Testis (tissue), 5 donors: ENCODE measurements around a stretch of chr7.

DNA sequence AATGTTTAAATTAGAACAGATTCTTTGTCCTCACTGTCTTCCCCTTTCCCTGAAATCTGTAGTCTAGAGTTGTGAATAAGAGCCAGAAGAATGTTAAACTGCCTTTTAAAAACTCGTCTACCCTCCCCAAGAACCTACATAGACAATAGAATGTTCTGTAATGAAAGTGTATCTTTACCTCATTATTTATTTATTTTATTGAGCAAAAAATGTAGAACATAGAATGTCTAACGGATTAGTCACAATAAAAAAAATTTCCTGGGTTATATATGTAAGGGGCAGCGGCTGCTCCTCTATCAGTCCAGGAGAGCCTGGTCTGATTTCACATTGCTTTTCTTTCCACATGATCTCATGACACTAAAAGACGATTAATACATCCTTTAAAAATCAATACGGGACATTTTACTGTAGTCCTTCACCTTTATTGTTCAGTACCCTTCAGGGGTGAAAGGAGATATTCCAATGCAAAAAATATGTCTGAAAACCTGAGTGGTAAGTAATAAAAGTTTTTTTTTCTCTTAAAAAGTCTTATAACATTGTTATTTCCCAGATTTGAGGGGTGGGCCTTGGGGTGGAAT is 135.8 kb downstream of the SDK1 start:
- PRO-cap, 3 experiments, result no peak in any of the 3 experiments
- RAMPAGE, long total RNA, 2 experiments, result no peak in any of the 2 experiments
- RRBS, result no CpG with 5 or more reads among the region's 5 CpGs

GRCh38 chr7:3527046-3527617 is 226.1 kb downstream of the SDK1 start:
- PRO-cap, 3 experiments, result no peak in any of the 3 experiments
- RAMPAGE, long total RNA, 2 experiments, result no peak in any of the 2 experiments
- RRBS, result no CpG with 5 or more reads among the region's 5 CpGs

GRCh38 chr7:3722491-3723153 is 421.6 kb downstream of the SDK1 start:
- PRO-cap, 3 experiments, result no peak in any of the 3 experiments
- RAMPAGE, long total RNA, 2 experiments, result no peak in any of the 2 experiments
- RRBS, result no CpG with 5 or more reads among the region's 12 CpGs

- PRO-cap, 3 experiments, result peak in 1 of 3 experiments; most common minus-strand start chr7:3862001 (in 1)
- RAMPAGE, long total RNA, 2 experiments, result no peak in any of the 2 experiments
- RRBS, result no CpG with 5 or more reads among the region's 5 CpGs
Observed at GRCh38 chr7:3861706-3862160, 560.7 kb downstream of the SDK1 start.

- PRO-cap, 3 experiments, result no peak in any of the 3 experiments
- RAMPAGE, long total RNA, 2 experiments, result no peak in any of the 2 experiments
- RRBS, result no CpG with 5 or more reads among the region's 7 CpGs
Observed at GRCh38 chr7:3932867-3933256, 631.8 kb downstream of the SDK1 start.

DNA sequence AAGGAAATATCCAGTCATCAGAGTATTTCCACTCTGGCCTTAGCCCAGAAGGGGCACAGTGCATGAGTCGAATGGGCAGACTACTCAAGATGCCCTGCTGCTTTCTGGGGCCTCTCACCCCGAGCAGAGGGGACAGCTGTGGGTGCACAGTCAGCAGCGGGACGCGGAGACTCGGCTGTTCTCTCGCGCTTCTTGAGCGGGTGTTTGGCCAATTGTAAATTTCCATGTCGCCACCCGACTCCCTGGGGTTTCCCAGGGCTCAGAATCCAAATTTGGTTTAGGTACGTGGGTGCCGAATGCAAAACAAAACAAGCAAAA is 671.5 kb downstream of the SDK1 start:
- PRO-cap, 3 experiments, result no peak in any of the 3 experiments
- RAMPAGE, long total RNA, 2 experiments, result no peak in any of the 2 experiments
- RRBS, result no CpG with 5 or more reads among the region's 13 CpGs

DNA sequence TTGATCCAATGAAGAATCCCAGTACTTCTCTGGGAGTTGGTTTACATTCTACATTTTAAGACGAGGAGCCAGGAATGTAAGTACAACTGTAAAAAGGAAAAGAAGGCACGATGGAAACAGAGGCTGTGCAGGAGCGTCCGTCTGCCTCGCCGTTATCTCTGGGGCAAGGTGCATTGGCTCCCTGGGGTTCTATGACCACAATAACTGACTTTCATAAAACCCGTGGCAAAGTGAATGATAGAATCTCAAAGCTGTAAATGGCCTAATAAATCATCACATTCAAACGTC is 265.8 kb upstream of the FOXK1 start:
- PRO-cap, 3 experiments, result no peak in any of the 3 experiments
- RAMPAGE, long total RNA, 2 experiments, result start-site peak on the minus strand in 1 of 2 experiments, centred at position 164 of the sequence, 27 reads per replicate
- RRBS, result no CpG with 5 or more reads among the region's 8 CpGs

GRCh38 chr7:4724552-4725255 is 42.6 kb downstream of the FOXK1 start:
- PRO-cap, 3 experiments, result no peak in any of the 3 experiments
- RAMPAGE, long total RNA, 2 experiments, result no peak in any of the 2 experiments
- RRBS, result no CpG with 5 or more reads among the region's 26 CpGs

GRCh38 chr7:4725891-4726037 is 43.7 kb downstream of the FOXK1 start:
- PRO-cap, 3 experiments, result no peak in any of the 3 experiments
- RAMPAGE, long total RNA, 2 experiments, result no peak in any of the 2 experiments
- RRBS, result no CpG with 5 or more reads among the region's 2 CpGs

GRCh38 chr7:4726458-4726899 is 44.4 kb downstream of the FOXK1 start:
- PRO-cap, 3 experiments, result no peak in any of the 3 experiments
- RAMPAGE, long total RNA, 2 experiments, result no peak in any of the 2 experiments
- RRBS, result no CpG with 5 or more reads among the region's 13 CpGs

DNA sequence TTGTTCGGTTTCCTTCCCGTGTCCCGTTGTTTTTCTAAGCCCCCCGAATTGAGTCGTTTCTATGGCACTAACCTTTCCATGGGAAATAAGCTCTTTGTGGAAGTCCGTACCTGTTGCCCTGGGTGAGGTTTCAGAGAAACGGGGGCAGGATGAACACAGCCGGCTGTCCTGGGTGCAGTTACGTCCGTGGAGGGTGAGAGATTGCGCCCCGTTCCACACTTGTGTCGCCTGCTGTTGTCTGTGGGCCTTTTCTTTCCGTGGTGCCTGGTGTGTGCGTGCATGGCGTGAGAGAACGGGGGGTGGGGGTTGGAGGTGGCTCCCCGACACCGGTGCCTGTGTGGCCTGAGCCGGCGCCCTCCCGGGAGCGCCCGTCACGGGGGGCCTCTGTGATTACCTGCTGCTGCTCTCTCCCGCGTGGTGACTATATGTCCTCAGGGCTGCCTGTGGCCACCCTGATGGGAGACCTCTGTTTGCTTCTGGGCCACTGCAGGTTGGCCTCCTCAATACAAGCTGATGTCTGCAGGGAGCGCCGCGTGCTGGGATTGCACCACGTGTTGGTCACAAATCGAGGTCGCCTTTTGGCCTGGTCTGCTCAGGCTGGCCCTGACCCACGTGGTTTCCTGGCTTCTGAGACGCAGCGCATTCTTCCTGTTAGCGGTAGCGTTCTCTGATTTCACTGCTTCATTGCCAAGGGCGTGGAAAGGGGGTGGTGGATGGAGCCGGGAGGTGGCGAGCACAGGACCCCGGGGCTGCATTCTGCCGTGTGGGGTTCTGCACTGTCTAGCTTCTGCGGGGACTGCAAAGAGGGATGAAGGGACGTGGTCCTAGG is 10.9 kb upstream of the AP5Z1 start:
- PRO-cap, 3 experiments, result no peak in any of the 3 experiments
- RAMPAGE, long total RNA, 2 experiments, result no peak in any of the 2 experiments
- RRBS, result no CpG with 5 or more reads among the region's 45 CpGs

GRCh38 chr7:4782690-4783553 is 7.5 kb downstream of the AP5Z1 start:
- PRO-cap, 3 experiments, result no peak in any of the 3 experiments
- RAMPAGE, long total RNA, 2 experiments, result start-site peak on the minus strand in 1 of 2 experiments, at chr7:4783413-4783417 at its widest, 9 reads per replicate
- RRBS, result 94% methylated on average over 13 of the region's 37 CpGs

DNA sequence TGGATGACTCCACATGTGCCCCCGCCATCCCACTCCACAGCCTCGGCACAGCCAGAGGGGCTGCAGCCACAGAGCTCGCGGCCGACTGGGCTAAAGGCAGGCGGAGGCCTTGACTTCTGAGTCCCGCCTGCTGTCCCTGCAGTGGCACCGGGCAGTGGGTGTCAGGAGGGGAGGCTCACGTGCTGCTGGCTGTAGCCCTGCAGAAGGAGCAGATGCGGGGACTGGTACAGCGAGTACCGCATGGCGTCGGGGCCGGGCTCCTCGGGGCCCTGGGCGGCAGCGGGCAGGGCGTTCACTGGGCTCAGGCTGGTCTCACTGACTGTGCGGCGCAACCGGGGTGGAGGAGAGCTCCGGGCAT is 25.7 kb downstream of the PAPOLB start:
- PRO-cap, 3 experiments, result no peak in any of the 3 experiments
- RAMPAGE, long total RNA, 2 experiments, result no peak in any of the 2 experiments
- RRBS, result 94% methylated on average over 9 of the region's 23 CpGs

GRCh38 chr7:5088498-5088864 is 42.8 kb downstream of the RBAK start:
- PRO-cap, 3 experiments, result no peak in any of the 3 experiments
- RAMPAGE, long total RNA, 2 experiments, result no peak in any of the 2 experiments
- RRBS, result no CpG with 5 or more reads among the region's 8 CpGs

DNA sequence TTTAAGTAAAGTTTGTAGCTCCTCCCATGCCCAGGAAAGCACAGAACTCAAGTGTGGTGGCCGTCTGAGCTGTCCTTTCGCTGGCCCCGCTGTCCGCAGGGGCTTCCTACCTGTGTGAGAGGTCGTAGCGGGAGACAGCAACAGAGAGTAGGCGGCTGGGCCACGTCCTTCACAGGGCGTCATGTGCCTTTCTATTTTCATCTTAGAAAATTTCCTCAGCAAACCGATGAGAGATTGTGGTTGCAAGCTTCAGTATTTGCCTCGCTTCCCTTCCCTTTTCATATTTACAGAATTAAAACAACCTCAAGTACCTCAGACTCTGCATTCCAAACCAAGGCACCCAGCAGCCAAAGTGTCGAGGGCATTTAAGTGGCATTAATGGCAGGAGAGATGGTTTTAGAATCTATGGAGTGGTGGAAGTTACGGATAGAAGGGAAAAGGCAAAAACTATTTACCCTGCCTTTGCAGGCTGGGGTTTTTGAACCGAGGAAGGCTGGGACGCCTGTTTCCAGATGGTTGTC is 41.8 kb downstream of the WIPI2 start:
- PRO-cap, 3 experiments, result peak in 2 of 3 experiments; most common plus-strand start position 43 of the sequence (in 1); most common minus-strand start position 136 of the sequence (in 2)
- RAMPAGE, long total RNA, 2 experiments, result no peak in any of the 2 experiments
- RRBS, result no CpG with 5 or more reads among the region's 15 CpGs

DNA sequence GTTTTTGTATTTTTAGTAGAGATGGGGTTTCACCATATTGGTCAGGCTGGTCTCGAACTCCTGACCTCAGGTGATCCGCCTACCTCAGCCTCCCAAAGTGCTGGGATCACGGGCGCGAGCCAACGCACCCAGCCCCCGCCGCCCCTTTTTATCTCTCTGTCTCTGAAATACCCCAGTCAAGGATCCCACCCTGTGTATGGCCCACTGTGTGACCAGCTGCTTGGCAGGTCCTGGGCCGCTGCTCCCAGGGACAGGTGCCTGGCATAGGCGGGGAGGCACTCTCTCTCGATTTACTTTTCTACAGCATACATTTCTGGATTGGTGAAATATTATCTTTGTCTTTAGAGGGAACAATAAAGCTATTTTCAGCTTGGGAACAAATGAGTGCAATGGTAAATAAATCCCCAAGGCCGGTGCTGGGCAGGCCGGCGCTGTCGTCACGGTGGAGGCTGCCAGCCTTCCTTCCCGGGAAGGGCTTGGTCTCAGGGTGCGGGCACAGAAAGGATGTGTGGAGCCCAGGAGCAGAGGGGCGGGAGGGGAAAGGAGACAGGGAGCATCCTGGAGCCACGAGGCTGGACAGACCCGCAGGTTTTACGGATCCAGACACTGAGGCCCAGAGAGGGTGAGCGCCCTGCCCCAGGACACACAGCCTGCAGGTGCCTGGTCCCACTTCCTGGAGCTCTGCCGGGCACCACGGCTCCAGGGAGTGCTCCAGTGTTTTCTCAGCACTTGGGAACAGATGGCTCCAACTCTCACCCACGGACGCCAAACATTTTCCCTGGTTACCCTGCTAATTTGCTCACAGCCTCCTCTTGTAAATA is 9.0 kb upstream of the SLC29A4 start:
- PRO-cap, 3 experiments, result no peak in any of the 3 experiments
- RAMPAGE, long total RNA, 2 experiments, result no peak in any of the 2 experiments
- RRBS, result 81% methylated on average over 5 of the region's 27 CpGs

DNA sequence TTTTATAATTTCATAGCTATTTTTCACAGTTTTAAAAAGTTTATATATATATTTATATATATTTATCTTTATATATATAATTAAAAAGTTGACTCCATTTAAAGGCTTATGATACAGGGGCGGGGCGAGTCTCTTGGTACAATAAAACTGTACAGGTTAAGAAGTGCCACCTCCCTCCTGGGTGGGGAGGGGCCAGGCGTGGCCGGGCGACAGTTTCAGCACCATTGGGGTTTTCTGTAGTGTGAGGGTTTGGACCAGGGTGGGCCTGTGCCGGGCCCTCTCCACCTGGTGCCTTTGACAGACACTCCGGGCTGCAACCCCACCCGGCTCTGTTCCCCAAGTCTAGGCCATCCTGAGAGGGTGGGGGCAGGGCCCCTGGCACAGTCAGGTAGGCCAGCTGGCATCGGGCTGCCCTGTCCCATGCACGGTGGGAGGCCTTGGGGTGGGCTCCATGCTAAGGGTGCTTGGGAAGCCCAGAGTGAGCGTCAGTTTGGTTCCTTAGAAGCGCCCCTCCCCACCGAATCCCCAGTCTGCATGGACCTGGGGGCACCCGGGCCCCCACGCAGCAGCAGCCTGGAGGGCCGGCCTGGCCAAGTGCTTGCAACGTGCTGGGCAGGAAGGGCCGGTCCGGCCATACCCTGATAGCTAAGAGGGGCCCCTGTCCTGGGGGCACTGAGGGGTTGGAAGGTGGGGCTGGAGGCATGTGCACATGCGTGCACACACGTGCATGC is 24.6 kb downstream of the SLC29A4 start:
- PRO-cap, 3 experiments, result no peak in any of the 3 experiments
- RAMPAGE, long total RNA, 2 experiments, result no peak in any of the 2 experiments
- RRBS, result 86% methylated on average over 1 of the region's 21 CpGs

DNA sequence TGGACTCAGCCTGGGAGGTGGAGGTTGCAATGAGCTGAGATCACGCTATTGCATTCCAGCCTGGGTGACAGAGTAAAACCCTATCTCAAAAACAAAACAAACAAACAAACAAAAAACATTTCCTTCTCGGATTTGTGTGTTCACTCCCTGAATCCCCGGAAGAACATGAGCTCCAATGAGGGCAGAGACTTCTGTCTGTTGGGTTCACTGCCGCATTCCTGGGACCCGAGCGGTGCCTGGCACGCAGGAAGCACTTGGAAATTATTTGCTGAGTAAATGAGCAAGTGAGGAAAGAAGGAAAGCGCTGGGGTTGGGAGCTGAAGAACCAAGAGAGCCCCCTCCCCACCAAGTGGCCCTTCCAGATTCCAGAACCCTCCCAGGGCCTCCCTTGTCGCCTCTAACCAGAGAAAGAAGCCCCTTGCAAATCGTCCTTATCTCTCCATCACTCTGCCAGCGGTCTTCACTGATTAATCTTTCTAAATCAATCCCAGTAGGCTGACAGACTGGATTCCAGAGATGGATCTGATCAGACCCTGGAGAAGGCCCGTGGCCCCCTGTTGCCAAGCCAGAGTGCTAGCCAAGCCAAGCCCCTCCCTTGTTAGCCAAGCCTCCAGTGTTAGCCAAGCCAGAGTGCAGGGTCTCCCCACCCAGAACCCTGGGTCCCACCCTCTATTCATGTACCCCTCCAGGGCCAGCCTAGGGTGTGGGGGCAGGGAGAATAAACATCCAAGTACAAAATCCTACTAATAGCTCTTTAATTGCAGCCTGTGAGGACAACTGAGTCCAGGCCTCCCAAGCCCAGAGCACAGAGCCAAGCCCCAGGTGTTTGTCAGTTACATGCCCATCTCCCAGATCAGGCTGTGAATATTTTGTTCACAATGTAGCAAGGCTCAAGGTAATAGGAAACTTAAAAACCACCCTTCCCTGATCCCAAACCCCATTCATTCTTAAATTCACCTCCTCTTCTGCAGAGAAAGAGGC is 6.0 kb downstream of the TNRC18 start:
- PRO-cap, 3 experiments, result no peak in any of the 3 experiments
- RAMPAGE, long total RNA, 2 experiments, result no peak in any of the 2 experiments
- RRBS, result no CpG with 5 or more reads among the region's 12 CpGs

DNA sequence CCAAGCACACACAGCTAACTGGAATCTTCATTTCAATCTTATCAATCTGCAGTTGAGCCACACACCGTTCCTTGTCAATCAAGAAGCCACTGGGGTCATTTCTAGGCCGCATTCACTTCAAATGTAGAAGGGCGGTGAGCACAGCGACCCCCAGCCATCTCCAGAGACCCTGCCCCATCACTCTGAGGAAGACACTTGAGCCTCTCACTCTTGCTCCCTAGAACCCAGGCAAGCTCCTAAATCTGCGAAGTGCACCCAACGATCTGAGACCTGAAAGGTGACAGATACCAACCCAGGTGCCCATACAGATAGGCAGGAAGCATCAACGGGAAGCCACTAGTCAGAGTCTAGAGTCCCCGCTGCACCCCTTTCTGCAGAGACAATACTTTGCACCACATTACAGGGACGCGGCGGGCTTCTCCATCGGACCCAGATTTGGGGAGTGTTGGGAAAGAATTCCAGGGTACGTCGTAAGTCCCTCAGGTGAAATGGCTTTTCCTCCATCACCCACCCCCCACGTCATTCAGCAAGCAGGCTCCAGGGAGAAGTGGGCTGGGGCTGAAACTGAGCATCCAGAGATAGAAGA is 819 bp downstream of the FBXL18 start:
- PRO-cap, 3 experiments, result no peak in any of the 3 experiments
- RAMPAGE, long total RNA, 2 experiments, result no peak in any of the 2 experiments
- RRBS, result no CpG with 5 or more reads among the region's 15 CpGs

- PRO-cap, 3 experiments, result no peak in any of the 3 experiments
- RAMPAGE, long total RNA, 2 experiments, result no peak in any of the 2 experiments
- RRBS, result no CpG with 5 or more reads among the region's 23 CpGs
Observed at GRCh38 chr7:5523624-5524779, 6.4 kb downstream of the ACTB start.